Mononuclear cell (primary cell): ENCODE measurements around the gene KAT2B.

DNA sequence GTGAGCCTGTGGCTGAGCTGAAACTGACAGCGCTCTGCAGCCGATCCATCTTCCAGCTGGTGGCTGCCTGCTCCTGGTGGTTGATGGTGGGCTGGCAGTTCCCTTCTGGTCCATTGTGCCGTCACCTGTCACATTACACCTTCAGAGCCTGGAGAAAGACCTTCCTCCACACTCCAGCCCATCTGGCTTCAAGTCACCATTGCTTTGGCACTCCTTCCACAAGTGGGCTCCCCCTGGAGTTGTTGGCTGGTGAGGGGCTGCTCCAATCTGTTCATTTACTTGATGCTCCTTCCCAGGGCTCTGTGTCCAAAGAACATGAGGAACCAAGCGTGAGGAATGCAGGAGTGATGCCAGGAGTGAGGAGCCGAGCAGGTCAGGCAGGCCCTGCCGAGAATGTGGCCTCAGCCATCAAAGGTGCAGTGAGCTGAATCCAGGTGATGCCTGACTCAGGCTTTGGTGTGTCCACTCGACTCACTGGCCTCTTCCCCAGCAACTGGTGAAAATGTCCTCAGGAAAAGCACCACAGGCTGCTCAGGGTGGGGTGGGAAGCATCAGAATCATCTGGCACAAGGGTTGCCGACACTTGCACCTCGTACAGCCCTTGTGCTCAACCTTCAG, 57.2 kb downstream of the OXNAD1 start:
- RRBS, result no CpG with 5 or more reads among the region's 9 CpGs

GRCh38 chr3:16374549-16375040, 109.6 kb downstream of the OXNAD1 start:
- RRBS, result no CpG with 5 or more reads among the region's 15 CpGs

DNA sequence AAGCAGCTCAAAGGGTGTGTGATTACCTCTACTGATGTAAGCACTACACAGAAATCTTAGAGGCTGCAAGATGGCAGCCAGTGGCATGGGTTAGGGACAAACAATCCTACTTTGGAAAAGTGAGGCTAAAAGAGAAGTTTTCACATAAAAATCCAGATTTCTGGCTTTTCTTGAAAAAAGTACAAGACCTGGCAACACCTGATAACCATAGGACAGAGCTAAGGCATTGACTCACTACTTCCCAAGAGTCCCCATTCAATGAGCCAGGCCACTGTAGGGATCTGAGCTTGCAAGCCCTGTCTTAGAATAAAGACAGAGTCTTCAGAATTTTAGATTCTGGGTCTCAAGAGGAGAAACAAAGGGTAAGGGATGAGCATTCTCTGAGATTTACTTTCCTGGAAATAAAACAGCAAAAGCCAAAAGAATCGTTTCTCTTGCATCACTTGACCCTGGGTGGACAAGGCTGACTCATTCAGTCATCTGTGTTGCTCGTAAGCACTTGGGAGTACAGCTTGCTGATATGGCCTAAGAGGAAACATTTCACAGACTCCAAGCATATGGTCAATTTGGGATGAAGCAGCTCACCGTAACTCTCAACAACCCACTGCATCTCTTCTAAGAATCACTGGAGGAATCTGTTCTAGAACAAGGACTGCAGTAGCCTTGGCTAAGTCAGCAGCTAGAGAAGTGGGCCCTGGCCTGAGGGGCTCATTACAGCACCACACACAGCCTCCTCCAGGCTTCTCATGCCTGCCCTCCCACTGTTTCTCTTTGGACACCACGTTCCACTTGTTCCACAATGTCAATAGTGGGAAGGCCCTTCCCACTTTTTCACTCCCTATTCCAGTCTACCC, 86.2 kb downstream of the RFTN1 start:
- RRBS, result no CpG with 5 or more reads among the region's 4 CpGs

DNA sequence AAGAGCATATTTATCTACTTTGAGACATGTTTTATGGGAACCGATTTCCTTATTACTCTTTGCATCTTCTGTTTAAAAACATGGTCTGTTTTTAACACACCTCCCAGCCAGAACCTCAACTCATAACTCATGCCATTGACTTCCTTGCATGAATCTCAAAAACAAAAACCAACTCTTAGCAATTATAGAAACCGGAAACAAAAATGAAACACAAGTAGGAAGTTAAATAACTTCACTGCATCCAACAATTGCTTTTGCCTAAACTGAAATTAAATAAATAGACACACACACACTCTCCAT, 32.2 kb downstream of the RFTN1 start:
- RRBS, result no CpG with 5 or more reads among the region's 2 CpGs

DNA sequence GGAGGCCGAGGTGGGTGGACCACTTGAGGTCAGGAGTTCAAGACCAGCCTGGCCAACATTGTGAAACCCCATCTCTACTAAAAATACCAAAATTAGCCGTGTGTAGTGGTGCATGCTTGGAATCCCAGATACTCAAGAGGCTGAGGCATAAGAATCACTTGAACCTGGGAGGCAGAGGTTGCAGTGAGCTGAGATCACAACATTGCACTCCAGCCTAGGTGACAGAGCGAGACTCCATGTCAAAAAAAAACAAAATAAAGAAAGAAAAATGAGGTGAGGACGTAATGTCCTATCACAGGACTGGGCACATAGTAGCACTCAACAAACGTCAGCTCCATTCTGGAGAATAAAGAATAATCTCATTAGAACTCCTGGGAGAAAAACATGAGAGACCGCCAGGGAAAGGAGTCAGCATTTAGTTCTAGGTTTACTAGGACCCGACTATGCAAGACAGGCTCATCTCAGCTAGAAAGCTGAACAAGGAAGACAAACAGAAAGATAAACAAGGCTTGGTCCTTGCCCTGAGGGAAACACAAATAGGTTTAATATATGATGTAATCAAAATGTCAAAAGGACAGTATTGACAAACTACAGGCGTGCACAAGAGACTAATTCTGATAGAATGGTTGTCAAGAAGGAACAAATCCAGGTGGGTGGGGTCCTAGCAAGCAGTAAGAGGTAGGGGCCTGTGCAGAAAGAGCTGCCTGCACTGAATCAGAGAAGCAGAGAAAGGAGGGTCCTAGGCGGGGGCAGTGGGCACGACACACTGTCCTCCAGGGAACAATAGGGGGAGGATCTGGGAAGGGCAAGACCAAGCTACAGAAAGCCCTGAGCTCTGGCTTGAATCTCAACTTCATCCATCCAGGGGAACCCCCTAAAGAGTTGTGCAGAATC, 23.6 kb downstream of the RFTN1 start:
- RRBS, result no CpG with 5 or more reads among the region's 10 CpGs

GRCh38 chr3:16516419-16517001, 3.0 kb upstream of the RFTN1 start:
- RRBS, result no CpG with 5 or more reads among the region's 6 CpGs

- RRBS, result no CpG with 5 or more reads among the region's 5 CpGs
Observed at GRCh38 chr3:16916726-16917335, 32.1 kb downstream of the PLCL2 start.

GRCh38 chr3:16987073-16987448, 102.3 kb downstream of the PLCL2 start:
- RRBS, result no CpG with 5 or more reads among the region's 4 CpGs

GRCh38 chr3:17679340-17679594, 63.2 kb downstream of the TBC1D5 start:
- RRBS, result no CpG with 5 or more reads among the region's 1 CpG

- RRBS, result no CpG with 5 or more reads among the region's 1 CpG
Observed at GRCh38 chr3:17845204-17845415, 102.7 kb upstream of the TBC1D5 start.

GRCh38 chr3:17860736-17861456, 118.5 kb upstream of the TBC1D5 start:
- RRBS, result no CpG with 5 or more reads among the region's 36 CpGs

DNA sequence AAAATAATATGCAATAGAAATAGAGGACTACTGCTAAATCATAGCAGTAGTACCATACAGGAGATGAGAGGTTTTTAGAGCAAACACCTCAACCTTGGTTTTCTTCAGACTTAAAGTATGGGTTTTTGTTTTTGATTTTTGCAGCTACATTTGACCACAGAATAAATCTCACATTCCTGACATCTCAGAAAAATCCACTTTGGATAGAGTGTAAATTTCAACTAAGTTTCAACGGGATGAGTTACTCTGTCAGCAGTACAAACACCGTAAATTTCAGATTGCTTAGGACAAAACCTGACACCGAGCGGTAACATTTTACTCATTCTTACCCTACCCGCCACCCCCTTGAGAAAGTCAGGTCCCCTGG, 17.8 kb upstream of the SATB1 start:
- RRBS, result no CpG with 5 or more reads among the region's 5 CpGs

- RRBS, result no CpG with 5 or more reads among the region's 3 CpGs
Observed at GRCh38 chr3:20023545-20024295, 11.7 kb upstream of the PP2D1 start.

DNA sequence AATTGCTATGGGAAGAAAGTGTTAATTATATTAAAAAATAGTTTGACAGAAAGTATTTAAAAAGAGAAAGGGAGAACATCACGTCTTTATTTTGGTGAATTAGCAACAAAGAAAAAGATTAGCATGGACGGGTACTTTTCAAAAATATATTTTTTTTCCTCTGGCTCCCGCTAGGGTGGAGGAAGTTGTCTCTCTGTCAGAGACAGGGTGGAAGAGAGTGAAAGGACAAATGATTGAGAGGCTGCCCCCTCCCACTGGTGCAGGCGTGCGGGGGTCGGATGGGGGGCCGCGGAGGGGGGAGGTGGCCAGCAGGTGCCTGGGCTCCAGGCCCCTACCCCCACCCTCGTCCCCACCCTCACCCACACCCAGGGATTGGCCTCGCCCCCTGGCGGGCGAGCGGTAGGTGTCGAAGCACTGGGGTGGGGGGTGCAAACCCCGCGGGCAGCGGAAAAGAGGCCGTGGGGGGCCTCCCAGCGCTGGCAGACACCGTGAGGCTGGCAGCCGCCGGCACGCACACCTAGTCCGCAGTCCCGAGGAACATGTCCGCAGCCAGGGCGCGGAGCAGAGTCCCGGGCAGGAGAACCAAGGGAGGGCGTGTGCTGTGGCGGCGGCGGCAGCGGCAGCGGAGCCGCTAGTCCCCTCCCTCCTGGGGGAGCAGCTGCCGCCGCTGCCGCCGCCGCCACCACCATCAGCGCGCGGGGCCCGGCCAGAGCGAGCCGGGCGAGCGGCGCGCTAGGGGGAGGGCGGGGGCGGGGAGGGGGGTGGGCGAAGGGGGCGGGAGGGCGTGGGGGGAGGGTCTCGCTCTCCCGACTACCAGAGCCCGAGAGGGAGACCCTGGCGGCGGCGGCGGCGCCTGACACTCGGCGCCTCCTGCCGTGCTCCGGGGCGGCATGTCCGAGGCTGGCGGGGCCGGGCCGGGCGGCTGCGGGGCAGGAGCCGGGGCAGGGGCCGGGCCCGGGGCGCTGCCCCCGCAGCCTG, at the start of gene KAT2B:
Gene KAT2B, plus strand, starts transcription at position 859 of the 978 bp plus-strand sequence.
- RRBS, result 1% methylated on average over 12 of the region's 80 CpGs

DNA sequence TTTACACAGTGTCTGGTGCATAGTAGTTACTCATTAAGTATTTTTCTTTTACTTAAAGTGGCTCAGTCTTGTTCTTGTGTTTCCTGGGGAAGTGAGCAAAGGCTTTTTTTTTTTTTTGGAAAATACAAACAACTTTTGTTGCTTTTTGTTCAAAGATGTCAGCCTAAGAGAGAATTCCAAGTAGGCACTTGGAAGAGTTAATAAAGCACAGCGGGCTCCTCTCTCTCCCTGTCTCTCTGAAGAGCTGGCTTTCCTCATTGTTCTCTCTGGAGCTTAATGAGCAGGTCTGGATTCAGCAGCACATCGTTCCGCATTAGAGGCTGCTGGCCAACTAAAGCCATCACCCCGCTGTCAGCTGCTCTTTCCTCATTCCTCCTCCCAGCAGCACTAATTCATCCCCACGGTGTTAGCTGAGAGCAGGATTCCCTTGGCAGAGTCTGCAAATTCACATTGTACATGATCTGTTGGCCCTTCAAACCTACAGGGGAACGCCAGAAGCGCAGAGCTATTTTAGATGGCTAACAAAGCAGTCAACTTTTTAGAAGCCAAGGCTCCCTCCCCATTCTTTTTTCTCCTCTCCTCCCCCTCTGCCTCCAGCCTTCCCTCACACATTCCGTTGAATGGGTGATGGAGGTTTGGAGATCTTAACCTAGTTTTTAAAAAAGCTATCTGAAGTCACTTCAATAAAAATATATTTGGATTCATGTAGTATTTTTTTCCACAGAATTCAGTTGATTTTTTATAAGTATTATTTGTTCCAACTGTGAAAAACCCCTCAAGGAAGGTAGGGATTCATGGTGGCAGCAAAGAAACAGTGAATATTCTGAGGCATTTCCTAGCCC, 44.1 kb downstream of the SGO1 start:
- RRBS, result no CpG with 5 or more reads among the region's 8 CpGs

DNA sequence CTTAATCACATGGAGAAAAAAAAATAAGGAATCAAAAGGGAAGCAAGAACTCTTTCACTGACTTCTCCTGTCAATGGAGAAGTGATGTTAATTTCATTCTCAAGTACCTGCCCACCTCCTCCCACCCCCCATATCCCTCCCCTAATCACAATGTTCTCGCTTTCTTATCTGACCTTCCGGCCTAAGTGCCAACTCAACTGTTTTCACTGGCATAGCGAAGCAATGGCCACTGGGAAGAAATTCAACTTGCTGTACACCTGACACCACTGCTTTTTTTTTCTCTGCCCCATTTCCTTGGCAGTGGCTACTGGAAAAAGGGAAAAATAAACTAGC, 3.8 kb downstream of the SGO1 start:
- RRBS, result no CpG with 5 or more reads among the region's 3 CpGs

DNA sequence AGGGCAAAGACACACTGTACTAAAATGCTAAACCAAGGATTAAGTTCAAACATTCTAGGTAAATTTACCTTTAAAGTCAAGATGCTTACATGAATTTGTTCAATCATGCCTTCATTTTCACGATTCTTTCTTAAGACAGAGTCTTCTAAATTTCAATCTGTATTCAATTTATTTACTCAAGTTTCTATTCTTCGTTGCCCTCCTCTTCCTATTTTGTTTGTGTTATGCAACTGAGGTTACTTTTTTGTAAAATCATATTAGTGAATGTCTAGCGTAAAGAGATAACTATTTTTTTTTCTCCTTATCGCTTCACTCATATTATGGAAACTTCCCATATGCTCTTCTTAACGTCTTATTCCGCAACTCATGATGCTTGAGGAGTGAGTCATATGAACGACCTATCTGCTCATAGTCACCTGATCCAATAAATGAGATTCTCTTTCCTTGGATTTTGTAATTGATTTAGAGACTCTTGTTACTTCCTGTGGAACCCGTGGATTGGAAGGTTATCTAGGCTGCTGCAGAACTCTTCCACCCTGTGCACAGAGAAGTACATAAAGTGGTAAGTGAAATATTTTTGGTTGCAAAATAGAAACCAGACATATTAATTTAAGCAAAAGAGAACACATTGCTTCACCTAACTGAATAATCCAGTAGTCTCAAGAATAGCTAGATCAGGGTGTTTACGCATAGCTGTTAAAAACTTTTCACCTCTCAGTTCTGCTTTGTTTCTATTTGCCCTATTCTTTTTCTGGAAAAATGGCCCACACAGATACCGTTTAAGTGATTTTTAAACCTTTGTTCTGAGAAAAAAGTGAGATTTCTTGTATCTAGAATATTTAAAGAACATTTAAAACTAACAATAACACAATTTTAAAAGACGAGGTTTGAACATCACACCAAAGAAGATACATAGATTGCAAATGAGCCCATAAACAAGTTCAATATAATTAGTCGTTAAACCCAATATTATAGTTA, 719.3 kb upstream of the SGO1 start:
- RRBS, result no CpG with 5 or more reads among the region's 12 CpGs

GRCh38 chr3:21785804-21786167, 34.8 kb upstream of the ZNF385D start:
- RRBS, result no CpG with 5 or more reads among the region's 2 CpGs

DNA sequence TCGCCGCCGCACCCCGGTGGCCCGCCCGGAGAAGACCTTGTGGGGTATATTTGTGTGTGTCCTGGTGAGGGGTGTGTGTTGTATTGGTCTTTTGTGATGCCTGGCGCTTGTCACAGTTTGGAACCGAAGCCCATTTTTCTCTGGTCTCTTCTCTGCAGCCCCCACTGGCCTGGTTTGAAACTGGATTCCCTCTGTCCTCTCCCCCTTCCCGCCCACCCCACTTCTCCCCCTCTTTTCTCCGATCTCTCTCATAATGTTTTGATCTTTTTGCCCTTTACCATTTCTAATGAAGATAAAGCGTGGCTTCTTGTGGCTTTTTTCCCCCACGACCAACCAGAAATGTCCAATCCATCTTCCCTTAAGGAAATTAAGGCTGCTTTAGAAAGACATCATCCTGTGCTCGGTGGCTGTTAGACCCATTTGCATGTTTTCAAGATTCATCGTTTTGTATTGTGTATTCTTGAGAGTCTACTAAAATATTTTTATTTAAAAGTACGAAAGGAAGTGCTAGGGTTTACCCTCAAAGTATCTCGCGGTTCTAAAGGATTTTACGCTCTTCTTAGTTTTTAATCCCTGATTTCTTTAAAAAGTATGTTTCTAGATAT, 905 bp downstream of the UBE2E2 start:
- RRBS, result no CpG with 5 or more reads among the region's 18 CpGs

DNA sequence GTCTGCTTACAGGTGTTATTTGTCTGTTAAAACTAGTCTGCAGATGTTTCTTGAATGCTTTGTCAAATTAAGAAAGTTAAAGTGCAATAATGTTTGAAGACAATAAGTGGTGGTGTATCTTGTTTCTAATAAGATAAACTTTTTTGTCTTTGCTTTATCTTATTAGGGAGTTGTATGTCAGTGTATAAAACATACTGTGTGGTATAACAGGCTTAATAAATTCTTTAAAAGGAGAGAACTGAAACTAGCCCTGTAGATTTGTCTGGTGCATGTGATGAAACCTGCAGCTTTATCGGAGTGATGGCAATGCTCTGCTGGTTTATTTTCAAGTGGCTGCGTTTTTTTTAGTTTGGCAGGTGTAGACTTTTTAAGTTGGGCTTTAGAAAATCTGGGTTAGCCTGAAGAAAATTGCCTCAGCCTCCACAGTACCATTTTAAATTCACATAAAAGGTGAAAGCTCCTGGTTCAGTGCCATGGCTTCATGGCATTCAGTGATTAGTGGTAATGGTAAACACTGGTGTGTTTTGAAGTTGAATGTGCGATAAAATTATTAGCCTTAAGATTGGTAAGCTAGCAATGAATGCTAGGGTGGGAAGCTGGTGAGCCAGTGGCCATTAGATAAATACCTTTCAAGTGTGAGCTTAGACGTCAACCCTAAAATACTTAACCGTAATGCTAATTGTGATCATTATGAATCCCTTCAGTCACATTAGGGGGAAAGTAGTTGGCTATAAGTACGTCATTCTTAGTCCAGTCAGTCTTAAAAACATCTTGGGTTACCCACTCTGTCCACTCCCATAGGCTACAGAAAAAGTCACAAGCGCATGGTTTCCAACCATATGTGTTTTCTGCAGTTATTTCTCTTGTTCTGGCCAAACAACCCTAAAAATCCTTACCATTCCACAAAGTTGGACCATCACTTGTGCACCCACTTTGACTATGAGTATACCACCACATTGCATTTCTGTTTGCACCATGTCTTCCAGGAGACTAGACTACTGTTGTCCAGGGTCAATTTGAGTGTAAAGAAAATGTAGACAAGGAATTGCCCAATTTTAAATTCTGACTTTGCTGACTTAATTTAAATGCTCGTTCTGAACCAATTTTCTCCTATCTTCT, 3.0 kb downstream of the RPL15 start:
- RRBS, result no CpG with 5 or more reads among the region's 8 CpGs